Gastrocnemius medialis (tissue), 3 donors: ENCODE results near the genes CYP3A7 and OR2AE1.

DNA sequence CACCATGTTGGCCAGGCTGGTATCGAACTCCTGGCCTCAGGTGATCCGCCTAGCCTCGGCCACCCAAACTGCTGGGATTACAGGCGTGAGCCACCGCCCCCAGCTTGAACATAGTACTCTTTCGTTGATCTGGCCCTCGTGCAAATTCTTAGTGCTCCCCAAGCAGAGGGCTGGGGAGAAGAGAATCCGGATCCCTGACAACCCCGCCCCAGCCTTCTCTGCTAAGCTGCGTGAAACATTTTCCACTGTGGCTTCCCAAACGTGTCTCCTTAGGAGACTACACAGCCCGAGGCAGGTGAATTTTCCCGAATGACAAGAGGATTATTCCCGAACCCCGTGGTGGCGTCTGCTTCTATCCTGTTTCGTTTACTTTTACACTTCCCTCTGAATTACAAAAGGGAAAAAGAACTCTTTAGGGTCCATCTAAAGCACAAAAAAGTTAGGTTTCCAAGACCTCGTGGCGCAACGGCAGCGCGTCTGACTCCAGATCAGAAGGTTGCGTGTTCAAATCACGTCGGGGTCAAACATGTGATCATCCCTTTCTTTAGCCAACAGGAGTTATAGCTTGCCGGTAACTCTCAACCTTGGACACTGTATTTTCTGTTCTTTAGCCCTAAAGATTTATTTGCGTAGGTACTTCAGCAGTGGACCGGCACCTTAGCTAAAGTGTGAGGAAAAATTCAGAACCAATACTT is 3.3 kb upstream of the ZNF789 start:
- PRO-cap = no peak
- RAMPAGE, long total RNA, 3 experiments = no peak in any of the 3 experiments

DNA sequence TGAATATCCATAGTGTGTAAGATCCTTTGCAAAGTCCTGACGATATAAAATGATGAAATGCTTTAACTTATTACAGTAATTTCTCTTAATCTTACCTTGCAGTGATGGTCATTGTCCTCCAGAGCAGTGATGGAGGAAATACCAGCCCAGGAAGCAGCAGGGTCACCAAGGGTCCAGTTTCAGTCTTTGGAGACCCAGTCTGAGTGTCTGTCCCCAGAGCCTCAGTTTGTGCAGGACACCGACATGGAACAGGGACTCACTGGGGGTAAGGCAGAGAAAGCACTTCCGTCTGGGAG is 1.9 kb downstream of the ZNF655 start:
- PRO-cap = no peak
- RAMPAGE, long total RNA, 3 experiments = no peak in any of the 3 experiments

- PRO-cap = no peak
- RAMPAGE, long total RNA, 3 experiments = no peak in any of the 3 experiments
These were observed 14.0 kb downstream of the ZNF655 start for GRCh38 chr7:99572340-99572905.

- PRO-cap = no peak
- RAMPAGE, long total RNA, 3 experiments = no peak in any of the 3 experiments
These were observed 21.1 kb downstream of the CYP3A5 start for GRCh38 chr7:99658419-99659324.

- PRO-cap = no peak
- RAMPAGE, long total RNA, 3 experiments = no peak in any of the 3 experiments
These were observed 18.6 kb downstream of the CYP3A5 start for GRCh38 chr7:99660820-99661916.

DNA sequence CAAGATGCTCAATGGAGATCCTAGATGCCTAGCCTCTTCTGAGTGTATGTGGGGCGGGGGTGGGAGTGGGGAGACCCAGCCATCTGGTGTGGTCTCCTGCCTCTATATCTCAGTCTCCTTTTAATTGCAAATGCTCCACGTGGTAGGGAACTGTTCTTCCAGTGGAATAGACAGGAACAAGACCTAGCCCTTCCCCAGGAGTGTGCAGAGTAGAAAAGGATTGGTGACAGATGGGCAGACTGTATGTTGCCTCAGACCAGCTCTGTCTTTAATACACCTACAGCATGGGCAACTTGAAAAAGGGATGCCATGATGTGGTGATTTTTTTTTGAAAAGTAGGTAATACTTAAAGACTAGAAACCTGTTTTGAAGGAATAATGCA is 12.6 kb downstream of the CYP3A5 start:
- PRO-cap = no peak
- RAMPAGE, long total RNA, 3 experiments = no peak in any of the 3 experiments

- PRO-cap = no peak
- RAMPAGE, long total RNA, 3 experiments = no peak in any of the 3 experiments
These were observed 20.1 kb upstream of the CYP3A5 start for GRCh38 chr7:99699848-99700350.

GRCh38 chr7:99735016-99735466 is at the start of gene CYP3A7:
CYP3A7 (minus strand) TSS chr7:99735196.
- PRO-cap = no peak
- RAMPAGE, long total RNA, 3 experiments = no peak in any of the 3 experiments

GRCh38 chr7:99829415-99830164 is 1.8 kb downstream of the CYP3A43 start:
- PRO-cap = no peak
- RAMPAGE, long total RNA, 3 experiments = no peak in any of the 3 experiments

DNA sequence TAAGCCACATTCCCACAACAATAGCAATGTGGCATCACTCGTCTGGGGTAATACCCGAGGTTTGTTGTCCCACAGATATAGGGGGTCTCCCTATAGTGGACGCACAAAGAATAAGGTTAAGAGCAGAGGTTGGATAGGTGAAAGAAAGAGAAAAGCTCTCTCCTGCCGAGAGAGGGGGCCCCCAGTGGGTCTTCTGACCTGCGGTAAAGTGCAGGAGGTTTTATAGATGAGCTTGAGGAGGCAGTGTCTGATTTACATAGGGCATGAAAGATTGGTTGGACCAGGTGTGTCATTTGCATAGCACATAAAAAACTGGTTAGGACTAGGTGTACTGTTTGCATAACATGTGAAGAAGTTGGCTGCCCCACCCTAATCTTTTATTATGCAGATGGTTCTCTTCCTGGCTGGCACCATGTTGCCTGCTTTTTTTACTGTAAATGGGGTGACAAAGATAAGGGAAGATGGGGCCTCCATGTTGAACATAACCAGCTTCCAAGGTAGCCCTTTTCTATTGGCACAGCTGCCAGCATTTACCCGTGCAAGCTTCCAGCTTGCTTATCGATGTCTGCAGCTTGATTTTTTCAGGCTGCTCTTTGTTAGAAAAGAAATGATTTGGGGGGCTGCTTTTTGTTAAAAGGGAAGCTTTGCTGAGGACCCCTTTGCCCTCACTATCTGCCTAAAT is 11.9 kb downstream of the CYP3A43 start:
- PRO-cap = no peak
- RAMPAGE, long total RNA, 3 experiments = no peak in any of the 3 experiments

GRCh38 chr7:99876747-99877363 is at the start of gene OR2AE1:
OR2AE1 (minus strand) TSS chr7:99877033.
- PRO-cap = no peak
- RAMPAGE, long total RNA, 3 experiments = no peak in any of the 3 experiments

GRCh38 chr7:99971713-99972210 is 4.1 kb downstream of the AZGP1 start:
- PRO-cap = no peak
- RAMPAGE, long total RNA, 3 experiments = no peak in any of the 3 experiments

DNA sequence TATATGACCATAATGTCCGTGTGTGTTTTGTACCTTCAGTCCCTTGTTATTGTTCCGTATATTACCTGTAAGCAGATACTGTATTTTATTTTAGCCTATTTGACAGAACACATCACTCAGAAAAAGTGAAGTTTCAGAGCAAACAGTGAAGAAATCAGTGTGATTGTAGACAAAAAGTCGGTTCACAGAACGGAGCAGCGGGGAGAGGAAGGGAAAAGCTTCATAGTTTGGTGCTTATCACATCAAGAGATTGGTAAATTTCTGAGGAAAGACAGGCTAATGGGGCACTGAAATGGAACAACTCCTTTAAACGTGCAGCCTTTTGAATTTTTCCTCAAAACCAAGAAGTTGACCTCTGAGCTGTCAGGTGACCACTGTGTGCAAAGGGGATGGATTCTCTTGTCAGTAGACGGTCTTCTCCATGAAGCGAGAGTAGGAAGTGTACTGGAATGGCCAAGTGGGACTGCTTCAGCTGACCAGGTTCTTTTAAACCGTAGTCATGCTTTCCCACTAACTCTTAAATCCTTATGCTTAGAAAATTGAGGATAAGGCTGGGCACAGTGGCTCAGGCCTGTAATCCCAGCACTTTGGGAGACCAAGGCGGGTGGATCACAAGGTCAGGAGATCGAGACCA is 11.3 kb upstream of the ZSCAN21 start:
- PRO-cap = no peak
- RAMPAGE, long total RNA, 3 experiments = no peak in any of the 3 experiments

DNA sequence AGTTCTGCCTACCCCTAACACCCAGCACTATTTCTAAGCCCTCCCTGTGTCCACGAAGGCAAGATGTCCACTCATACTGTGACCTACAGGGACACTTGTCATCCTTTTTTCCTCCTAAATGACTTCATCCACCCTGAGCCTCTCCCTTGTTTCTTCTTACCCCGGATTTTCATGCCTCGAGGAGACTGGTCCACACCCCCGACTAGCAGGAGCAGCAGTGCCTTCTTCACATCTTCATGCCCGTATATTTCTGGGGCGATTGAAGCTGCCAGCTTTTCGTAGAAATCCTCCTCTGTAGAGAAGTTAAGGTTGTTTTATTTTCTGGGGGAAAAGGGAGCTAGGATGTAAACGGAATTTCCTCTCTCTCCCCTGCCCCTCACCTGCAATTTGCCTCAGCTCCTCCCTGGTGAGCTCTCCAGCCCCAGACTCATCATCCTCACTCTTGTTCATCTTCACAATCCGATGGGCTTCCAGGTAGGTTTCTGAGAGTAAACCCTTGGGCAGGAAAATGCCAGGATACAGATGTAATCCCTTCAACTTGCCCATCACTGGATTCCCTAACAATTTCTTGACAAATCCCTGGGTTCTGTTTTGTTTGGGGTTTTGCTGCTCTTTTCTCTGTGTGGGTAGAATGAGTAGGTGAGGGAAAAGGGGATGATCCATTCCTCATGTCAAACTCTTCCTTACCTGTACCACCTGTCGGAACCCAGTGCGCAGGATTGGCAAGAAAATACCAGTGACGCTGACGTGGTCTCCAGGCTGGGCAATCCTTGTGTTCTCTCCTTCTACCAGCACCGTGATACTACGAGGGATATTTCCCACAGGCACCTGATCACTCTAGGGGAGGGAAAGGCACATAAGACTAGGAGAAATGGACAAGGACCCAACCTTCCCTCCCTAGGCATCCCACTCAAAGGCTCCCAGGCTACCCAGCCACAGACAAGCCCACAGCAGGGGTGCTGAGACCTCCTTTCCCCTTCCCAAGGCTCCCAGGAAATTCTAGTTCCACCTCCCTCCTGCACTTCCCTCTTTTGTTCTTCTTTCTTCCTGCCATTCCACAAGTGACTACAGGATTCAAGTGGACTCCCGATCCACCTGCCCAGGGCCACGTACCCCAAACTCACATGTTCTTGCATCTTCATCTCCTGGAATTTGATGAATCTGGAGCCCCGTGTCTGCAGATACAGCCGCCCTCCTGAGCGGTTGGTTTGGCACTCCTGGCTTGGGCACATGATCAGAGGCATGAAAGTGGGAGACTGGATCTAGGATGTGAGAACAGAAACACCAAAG is 3.3 kb downstream of the MCM7 start:
- PRO-cap = no peak
- RAMPAGE, long total RNA, 3 experiments = no peak in any of the 3 experiments

GRCh38 chr7:100243314-100243936 is 23.7 kb downstream of the PVRIG start:
- PRO-cap = bidirectional peak, plus-strand start at chr7:100243711, minus-strand start at chr7:100243561
- RAMPAGE, long total RNA, 3 experiments = no peak in any of the 3 experiments

- PRO-cap = no peak
- RAMPAGE, long total RNA, 3 experiments = no peak in any of the 3 experiments
These were observed 19.8 kb upstream of the PILRB start for GRCh38 chr7:100338044-100338580.

- PRO-cap = no peak
- RAMPAGE, long total RNA, 3 experiments = no peak in any of the 3 experiments
These were observed 8.2 kb upstream of the PILRB start for GRCh38 chr7:100349411-100350449.

DNA sequence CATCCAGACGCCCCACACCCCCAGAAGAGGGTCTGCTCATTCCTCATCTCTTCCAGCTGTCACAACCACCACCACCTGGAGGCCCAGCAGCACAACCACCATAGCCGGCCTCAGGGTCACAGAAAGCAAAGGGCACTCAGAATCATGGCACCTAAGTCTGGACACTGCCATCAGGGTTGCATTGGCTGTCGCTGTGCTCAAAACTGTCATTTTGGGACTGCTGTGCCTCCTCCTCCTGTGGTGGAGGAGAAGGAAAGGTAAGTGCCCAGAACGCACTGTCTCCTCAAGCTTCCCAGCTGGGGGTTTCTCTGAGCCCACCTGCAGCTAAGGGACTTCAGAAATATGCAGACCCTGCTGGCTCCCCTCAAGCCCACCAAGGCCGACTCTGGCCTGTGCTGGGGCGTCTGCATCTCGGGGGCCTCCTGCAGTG is 1.4 kb downstream of the PILRB start:
- PRO-cap = no peak
- RAMPAGE, long total RNA, 3 experiments = no peak in any of the 3 experiments

- PRO-cap = no peak
- RAMPAGE, long total RNA, 3 experiments = no peak in any of the 3 experiments
These were observed 6.6 kb upstream of the PILRA start for GRCh38 chr7:100366778-100367004.

DNA sequence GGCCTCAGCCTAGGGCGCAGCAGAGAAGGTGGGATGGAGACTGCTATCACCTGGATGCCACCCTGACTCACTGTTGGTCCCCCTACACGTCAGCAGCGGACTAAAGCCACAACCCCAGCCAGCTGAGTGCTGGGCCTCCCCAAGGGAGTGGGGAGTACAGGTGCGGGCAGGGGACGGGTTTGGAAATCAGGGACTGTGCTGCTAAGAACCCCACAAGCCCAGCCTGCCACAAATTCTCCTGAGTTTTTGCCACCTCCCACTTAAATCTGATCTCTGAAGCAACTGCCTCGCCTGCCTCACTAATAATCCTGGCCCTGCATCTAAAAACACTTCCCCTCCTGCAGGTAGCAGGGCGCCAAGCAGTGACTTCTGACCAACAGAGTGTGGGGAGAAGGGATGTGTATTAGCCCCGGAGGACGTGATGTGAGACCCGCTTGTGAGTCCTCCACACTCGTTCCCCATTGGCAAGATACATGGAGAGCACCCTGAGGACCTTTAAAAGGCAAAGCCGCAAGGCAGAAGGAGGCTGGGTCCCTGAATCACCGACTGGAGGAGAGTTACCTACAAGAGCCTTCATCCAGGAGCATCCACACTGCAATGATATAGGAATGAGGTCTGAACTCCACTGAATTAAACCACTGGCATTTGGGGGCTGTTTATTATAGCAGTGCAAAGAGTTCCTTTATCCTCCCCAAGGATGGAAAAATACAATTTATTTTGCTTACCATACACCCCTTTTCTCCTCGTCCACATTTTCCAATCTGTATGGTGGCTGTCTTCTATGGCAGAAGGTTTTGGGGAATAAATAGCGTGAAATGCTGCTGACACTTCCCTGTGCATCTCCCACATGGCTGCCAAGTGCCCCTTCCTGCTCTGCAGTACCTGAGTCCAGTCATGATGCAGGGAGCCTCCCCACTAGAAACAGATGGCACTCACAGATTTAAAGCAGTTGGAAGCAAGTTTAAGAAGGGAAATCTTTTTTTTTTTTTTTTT is 6.0 kb upstream of the PILRA start:
- PRO-cap = no peak
- RAMPAGE, long total RNA, 3 experiments = no peak in any of the 3 experiments